Sciatic nerve (tissue), 1 donor: ENCODE measurements around the gene ZPBP2.

DNA sequence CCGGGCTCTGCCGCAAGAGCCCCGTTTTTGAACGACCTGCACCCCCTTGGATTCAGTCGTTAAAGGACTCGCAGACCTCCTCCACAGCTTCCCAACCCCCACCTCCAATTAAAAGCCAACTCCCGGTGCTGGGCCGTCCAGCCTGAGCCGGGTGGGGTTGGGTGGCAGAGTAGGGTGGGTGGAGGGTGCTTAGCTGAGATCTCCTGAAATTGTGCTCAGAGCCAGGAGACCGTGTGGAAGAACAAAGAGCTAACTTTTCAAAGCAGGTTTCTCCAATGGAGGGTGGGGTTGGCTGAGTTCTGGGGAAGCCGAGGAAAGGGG, 920 bp downstream of the LASP1 start:
- PRO-cap, result bidirectional peak, plus-strand start at position 140 of the sequence, minus-strand start at position 61 of the sequence

- PRO-cap, result no peak
Measured at GRCh38 chr17:38883071-38883319, 13.1 kb downstream of the LASP1 start.

DNA sequence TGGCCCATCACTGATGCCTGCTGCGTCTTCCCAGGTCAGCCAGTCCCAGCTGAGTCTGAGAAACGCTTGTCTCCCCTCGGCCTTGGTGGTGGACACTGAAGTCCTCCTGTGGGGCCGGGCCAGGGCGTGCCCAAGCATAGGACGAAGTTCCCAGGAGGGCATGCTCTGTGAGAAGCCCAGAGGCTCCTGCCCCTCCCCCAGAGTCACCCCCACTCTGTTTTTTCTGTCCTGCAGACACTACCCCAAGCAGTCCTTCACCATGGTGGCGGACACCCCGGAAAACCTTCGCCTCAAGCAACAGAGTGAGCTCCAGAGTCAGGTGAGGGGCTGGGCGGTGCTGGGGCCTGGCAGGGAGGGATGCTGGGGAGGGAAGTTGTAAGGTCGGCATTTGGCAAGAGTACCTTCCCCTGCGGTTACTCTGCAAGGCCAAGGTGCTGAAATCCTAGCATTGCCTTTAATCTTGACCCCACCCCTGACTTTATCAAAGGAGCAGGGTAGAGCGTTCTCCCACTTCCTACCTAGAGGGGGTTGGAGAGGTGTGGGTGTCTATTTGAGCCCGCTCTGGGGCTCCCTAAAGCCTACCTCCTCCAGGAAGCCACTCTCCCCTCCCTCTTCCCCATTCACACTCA, 20.4 kb downstream of the LASP1 start:
- PRO-cap, result no peak

DNA sequence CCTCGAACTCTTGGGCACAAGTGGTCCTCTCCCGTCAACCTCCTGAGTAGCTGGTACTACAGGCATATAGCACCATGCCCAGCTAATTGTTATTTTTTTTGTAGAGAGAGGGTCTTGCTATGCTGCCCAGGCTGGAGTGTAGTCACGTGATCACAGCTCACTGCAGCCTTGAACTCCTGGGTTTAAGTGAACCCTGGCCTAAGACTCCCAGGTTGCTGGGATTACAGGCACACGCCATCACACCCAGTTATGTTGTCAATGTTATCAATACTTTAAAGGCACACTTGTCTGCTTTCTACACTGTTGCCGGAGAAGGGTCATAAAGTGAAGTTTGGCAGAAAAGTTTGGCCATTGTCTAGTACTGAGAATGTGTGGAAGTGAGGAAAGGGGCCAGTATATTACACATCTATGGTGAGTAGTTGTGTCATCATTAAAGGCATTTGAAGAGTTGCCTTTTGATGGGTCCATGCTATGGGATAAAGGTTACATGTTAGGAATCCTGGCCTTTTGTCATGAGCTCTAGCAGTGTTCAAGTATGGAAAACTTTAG, 33.7 kb downstream of the LASP1 start:
- PRO-cap, result no peak

DNA sequence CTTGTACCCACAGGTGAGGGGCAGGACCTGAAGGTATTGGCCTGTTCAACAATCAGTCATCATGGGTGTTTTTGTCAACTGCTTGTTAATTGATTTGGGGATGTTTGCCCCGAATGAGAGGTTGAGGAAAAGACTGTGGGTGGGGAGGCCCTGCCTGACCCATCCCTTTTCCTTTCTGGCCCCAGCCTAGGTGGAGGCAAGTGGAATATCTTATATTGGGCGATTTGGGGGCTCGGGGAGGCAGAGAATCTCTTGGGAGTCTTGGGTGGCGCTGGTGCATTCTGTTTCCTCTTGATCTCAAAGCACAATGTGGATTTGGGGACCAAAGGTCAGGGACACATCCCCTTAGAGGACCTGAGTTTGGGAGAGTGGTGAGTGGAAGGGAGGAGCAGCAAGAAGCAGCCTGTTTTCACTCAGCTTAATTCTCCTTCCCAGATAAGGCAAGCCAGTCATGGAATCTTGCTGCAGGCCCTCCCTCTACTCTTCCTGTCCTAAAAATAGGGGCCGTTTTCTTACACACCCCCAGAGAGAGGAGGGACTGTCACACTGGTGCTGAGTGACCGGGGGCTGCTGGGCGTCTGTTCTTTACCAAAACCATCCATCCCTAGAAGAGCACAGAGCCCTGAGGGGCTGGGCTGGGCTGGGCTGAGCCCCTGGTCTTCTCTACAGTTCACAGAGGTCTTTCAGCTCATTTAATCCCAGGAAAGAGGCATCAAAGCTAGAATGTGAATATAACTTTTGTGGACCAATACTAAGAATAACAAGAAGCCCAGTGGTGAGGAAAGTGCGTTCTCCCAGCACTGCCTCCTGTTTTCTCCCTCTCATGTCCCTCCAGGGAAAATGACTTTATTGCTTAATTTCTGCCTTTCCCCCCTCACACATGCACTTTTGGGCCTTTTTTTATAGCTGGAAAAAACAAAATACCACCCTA, 46.4 kb downstream of the FBXO47 start:
- PRO-cap, result unidirectional peak, plus-strand start at position 367 of the sequence

DNA sequence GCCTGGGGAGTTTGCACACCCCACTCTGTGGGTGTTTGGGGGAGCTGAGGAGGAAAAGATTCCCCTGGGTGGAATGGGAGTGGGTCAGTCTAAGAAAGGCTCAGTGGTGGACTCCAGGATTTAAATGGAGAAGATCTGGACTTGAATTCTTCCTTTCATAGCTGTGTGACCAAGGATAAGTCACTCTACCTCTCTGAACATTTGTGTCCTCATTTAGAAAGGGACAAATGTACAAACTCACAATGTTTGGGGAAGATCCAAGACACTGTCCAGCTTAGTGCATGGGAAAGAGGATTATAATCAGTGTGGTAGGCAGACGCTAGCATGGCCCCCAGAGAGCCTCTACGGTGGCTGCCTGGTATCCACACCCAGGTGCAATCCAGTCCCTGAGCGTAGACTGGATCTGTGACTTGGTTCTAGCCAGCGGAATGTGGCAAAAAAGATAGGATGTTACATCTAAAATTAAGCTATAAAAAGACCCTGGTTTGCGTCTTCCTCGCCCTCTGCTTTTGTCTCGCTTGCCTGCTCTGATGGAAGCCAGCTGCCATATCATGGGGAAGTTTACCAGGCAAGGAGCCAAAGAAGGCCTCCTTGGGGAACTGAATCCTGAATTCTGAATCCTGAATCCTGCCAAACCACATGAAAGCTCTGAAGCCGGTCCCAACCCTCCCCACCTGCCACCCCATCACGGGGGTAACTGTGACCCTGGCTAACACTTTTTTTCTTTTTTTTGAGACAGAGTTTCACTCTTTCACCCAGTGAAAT, 51.7 kb downstream of the PLXDC1 start:
- PRO-cap, result no peak

GRCh38 chr17:39131734-39132288, 19.6 kb downstream of the PLXDC1 start:
- PRO-cap, result no peak

- PRO-cap, result bidirectional peak, plus-strand start at chr17:39200327, minus-strand start at chr17:39200009
Measured at GRCh38 chr17:39199623-39200124, 409 bp upstream of the RPL19 start.

DNA sequence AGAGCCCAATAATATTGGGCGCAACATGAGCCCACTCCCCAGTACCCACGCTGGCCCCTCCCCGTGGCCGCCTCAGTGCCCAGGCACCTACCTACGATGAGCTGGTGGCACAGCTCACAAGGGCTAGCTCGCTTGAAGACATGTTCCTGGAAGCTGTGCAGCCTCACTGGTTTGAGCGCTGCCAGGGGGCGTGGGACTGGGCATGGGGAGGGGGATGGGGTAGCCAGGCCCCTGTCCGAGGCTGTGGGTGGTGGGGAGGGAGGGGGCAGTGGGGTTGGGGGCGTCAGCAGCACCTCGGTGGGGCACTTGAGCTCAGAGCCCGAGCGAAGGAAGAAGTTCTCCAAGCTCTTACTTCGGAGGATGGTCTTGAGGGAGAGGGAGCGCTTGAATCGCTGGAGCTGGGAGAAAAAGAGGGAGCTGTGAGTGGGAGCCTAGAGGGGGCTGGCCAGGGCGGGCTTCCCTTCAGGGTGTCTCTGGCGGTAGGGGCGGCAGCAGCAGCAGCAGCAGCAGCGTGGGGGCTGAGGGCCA, 7.9 kb downstream of the STAC2 start:
- PRO-cap, result unidirectional peak, plus-strand start at position 186 of the sequence

- PRO-cap, result no peak
Measured at GRCh38 chr17:39325803-39326514, 75.5 kb downstream of the FBXL20 start.

DNA sequence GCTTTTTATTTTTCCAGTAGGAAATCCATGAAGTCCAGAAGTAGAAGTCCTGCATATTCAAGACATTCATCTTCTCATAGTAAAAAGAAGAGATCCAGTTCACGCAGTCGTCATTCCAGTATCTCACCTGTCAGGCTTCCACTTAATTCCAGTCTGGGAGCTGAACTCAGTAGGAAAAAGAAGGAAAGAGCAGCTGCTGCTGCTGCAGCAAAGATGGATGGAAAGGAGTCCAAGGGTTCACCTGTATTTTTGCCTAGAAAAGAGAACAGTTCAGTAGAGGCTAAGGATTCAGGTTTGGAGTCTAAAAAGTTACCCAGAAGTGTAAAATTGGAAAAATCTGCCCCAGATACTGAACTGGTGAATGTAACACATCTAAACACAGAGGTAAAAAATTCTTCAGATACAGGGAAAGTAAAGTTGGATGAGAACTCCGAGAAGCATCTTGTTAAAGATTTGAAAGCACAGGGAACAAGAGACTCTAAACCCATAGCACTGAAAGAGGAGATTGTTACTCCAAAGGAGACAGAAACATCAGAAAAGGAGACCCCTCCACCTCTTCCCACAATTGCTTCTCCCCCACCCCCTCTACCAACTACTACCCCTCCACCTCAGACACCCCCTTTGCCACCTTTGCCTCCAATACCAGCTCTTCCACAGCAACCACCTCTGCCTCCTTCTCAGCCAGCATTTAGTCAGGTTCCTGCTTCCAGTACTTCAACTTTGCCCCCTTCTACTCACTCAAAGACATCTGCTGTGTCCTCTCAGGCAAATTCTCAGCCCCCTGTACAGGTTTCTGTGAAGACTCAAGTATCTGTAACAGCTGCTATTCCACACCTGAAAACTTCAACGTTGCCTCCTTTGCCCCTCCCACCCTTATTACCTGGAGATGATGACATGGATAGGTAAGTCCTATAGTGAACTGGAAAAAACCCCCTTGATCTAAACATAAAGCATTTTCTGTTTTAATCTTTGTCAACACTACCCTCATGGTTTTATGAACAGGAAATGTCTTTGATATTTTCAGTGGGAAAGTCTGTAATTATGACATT, 9.9 kb downstream of the CDK12 start:
- PRO-cap, result no peak

DNA sequence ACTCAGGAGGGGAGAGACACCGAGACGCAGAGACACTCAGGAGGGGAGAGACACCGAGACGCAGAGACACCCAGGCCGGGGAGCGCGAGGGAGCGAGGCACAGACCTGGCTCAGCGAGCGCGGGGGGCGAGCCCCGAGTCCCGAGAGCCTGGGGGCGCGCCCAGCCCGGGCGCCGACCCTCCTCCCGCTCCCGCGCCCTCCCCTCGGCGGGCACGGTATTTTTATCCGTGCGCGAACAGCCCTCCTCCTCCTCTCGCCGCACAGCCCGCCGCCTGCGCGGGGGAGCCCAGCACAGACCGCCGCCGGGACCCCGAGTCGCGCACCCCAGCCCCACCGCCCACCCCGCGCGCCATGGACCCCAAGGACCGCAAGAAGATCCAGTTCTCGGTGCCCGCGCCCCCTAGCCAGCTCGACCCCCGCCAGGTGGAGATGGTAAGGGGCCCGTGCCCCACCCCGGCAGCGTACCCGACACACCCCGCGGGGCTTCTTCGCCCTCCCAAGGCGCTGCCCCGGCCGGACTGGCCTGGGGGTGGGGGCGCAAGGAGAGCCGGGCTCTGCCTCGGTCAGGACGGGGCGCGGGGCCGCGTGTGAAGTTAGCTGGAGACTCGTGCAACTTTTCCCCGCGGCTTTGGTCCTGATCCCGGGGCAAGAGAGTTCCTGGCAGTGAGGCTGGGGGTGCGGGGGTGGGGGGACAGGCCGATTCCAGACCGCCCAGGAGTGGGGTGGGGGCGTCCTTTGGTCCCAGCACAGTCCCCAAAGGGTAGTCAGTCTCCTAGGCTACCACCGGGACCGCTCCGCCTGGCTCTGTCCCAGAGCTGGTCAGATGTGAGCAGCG, 507 bp downstream of the PPP1R1B start:
- PRO-cap, result unidirectional peak, plus-strand start at position 63 of the sequence

DNA sequence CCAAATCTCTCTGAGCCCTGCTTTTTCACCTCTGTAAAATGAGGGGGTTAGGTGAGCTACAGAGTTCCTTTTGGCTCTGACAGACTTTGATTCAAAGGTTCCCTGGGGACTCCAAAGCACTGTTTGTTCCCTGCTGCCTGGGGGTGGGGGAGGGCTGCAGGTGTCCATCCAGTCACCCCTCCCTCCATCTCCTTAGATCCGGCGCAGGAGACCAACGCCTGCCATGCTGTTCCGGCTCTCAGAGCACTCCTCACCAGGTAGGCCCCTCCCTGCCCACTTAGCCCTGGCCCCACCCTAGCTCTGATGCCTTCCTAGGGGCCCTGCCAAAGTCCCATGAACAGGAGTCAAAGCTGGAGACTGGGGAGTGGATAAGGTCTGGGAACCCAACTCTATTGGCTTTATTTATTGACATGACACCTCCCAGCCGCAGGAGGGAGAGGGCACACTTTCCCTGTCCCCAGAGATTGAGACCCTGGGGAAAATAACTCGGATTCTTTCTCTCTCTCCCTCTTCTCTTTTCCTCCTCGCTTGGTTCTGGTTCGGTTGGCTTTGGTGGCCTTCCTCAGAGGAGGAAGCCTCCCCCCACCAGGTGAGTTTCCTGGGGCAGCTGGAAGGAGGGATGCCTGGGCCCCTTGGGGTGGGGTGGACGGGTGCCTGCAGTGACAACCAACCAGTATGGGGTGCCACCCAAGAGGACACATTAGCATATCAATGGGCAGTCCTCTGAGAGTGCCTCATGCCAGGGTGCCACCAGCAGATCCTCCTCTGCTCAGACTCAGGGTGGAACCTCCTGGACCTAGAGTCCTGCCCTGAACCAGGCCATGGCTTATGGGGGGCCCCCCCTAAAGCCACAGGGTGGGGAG, 2.5 kb downstream of the PPP1R1B start:
- PRO-cap, result no peak

DNA sequence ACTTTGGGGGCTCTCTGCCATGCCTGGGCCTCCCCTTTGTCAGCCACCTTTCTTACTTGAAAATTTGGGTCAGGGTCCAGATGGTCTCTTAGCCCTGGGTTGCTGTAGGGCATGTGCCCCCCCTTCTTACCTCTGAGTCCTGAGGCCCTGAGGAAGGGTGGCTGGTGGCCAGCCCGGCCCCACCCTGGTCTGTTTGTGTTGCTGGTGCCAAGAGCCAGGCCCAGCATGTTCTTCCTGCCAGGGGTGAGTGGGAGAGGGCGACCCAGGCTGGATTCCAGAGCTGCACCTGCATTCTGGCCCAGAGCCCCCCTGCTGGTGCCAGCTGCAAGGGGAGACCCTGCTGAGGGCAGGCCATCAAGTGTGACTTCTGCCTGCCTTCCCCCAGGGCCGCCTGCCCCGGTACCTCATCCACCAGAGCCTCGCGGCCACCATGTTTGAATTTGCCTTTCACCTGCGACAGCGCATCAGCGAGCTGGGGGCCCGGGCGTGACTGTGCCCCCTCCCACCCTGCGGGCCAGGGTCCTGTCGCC, 2.7 kb upstream of the TCAP start:
- PRO-cap, result no peak

GRCh38 chr17:39671388-39672515, 3.5 kb downstream of the PNMT start:
- PRO-cap, result no peak

DNA sequence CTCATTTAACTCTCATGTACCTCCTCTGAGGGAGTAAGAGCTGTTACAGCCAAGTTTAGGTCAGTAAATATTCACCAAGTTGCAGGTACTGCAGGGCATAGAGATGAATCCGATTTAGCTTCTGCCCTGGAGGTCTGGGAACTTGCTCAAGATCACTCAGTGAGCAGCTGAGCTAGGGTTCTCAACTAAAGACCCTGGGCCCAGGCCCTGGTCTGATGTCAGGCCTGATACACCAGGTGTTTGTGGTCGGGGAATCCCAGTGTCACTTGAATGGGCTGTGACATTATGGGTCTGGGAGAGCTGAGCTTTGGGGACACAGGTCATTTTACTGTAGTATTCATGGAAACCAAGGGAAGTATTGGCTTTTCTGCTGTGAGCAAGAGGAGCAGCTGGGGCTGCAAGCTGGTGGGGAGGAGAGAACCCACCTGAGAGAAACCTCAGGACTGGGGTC, 3.7 kb downstream of the ERBB2 start:
- PRO-cap, result no peak

DNA sequence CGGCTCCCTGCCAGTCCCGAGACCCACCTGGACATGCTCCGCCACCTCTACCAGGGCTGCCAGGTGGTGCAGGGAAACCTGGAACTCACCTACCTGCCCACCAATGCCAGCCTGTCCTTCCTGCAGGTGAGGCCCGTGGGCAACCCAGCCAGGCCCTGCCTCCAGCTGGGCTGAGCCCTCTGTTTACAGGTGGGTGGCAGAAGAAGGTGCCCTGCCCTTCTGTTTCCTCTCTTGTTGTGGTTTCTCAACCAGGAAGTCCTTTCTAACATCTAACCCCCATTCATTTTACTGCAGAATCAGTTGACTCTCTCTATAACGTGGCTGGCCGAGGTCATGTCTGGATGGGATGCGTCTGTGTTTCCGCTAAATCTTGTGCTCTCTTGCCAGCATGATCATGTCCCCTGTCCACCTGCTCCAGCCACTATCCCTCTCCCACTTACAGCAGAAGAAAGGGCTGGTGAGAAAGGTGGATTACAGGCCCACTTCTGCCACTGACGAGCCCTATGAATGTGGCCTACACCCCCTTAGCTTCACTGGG, 7.2 kb downstream of the ERBB2 start:
- PRO-cap, result no peak

GRCh38 chr17:39728894-39729764, 1.2 kb downstream of the MIEN1 start:
- PRO-cap, result no peak

GRCh38 chr17:39755421-39755819, 17.7 kb downstream of the GRB7 start:
- PRO-cap, result no peak

- PRO-cap, result unidirectional peak, minus-strand start at chr17:39868104
Measured at GRCh38 chr17:39867496-39868793, at the start of gene ZPBP2. TSS of gene ZPBP2 (plus strand) at chr17:39868202.